Sigmoid colon (tissue), 4 donors: ENCODE measurements around the genes MBTD1 and NOG.

GRCh38 chr17:51259897-51260662, at the start of gene MBTD1:
MBTD1 (minus strand) TSS chr17:51260049.
- PRO-cap = unidirectional peak, minus-strand start at chr17:51260073; unidirectional peak, plus-strand start at chr17:51260581
- RAMPAGE, long total RNA, 4 experiments = start-site peak on the plus strand in 4 of 4 experiments, at chr17:51260528-51260582 at its widest, 22 to 178 reads per replicate; start-site peak on the minus strand in 4 of 4 experiments, at chr17:51260012-51260076 at its widest, 28 to 148 reads per replicate

- PRO-cap = no peak
- RAMPAGE, long total RNA, 4 experiments = no peak in any of the 4 experiments
Observed at GRCh38 chr17:53924563-53924900, 101.8 kb downstream of the KIF2B start.

DNA sequence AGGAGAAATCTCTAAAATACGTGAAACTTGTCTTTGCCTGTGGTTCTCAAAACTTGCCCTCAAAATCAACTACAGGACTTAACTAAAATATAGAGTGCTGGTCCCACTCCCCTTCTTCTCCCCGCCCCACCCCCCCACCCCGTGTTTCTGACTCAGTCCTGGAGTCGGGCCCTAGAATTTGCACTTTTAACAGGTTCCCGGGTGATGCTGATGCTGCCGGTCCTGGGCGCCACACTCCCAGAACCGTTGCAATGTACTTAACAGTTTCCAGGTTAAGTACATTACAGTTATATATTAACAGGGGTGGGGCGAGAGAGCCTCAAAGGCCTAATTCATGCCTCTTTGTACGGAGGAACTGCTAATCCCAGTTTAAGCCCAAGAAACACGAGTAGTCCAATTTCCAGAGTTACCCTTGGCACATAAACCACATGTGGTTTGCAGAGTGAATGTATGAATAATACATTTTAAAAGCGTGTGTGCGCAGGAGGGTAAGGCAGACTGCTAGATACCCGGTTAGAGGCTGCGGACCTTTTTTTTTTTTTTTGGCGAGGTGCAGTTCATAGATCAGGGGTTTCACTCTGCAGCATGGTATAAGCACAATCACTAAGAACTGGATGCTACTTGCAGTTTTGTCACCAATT, 866 bp downstream of the COX11 start:
- PRO-cap = no peak
- RAMPAGE, long total RNA, 4 experiments = no peak in any of the 4 experiments

GRCh38 chr17:55068701-55069188, 100.2 kb downstream of the STXBP4 start:
- PRO-cap = no peak
- RAMPAGE, long total RNA, 4 experiments = no peak in any of the 4 experiments

DNA sequence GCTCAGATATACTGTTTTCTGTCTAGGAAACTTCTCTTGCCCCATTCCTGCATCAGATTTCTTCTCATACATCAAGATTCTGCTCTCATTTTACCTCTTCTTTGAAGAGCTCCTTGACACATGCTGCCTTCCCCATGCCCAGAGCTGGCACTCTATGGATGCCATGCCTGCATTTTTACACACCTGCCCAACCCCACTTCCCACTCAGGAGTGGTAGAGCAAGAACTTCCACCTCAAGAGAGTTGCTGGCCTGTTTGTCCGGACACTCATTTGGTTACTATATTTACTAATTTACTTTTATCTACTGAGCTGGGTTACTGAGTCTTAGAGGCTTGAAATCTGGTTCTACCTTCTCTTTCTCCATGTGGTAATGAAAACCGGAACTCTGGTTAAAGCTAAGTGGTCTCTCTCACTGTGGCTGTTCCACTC, 98.2 kb upstream of the HLF start:
- PRO-cap = no peak
- RAMPAGE, long total RNA, 4 experiments = no peak in any of the 4 experiments

DNA sequence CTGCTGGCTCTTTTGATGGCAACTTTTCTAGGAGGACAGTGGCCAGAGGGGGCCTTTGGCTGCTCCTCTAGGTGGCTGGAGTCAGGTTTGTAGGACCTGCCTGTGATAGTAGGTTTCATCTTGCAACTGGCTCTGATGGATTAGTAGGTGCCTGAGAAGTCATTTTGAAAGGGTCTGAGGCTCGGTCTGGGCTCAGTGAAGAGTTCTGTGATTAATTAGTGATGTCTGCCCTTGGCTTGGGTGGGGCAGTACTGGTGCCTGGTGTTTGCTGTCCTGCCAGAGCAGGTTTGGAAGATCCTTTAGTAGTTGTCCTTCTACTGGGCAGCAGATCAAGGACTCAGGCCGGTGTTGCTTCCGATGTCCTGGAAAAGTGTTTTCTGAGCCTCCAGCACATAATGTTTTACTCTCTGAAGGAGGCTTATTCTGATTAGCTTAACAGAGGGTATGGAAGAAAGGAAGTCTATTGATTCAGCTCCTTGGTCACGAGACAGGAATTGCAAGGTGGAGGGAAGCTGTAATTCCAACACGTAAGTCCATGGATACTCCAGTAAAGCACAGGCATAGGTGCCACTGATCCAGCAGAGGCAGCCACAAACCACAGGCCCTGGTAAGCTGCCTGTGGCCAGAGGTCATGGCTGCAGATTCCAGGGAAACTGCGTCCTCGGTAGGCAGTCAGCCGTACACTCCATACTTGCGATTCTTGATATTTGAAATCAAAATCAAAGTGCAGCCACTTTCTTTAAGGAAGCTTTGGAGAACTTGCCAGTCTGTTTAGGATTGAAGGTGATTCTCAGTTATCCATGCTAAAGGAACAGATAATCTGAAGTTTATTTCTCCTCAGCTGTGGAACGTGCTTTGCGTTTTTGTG, 18.6 kb downstream of the HLF start:
- PRO-cap = no peak
- RAMPAGE, long total RNA, 4 experiments = no peak in any of the 4 experiments

DNA sequence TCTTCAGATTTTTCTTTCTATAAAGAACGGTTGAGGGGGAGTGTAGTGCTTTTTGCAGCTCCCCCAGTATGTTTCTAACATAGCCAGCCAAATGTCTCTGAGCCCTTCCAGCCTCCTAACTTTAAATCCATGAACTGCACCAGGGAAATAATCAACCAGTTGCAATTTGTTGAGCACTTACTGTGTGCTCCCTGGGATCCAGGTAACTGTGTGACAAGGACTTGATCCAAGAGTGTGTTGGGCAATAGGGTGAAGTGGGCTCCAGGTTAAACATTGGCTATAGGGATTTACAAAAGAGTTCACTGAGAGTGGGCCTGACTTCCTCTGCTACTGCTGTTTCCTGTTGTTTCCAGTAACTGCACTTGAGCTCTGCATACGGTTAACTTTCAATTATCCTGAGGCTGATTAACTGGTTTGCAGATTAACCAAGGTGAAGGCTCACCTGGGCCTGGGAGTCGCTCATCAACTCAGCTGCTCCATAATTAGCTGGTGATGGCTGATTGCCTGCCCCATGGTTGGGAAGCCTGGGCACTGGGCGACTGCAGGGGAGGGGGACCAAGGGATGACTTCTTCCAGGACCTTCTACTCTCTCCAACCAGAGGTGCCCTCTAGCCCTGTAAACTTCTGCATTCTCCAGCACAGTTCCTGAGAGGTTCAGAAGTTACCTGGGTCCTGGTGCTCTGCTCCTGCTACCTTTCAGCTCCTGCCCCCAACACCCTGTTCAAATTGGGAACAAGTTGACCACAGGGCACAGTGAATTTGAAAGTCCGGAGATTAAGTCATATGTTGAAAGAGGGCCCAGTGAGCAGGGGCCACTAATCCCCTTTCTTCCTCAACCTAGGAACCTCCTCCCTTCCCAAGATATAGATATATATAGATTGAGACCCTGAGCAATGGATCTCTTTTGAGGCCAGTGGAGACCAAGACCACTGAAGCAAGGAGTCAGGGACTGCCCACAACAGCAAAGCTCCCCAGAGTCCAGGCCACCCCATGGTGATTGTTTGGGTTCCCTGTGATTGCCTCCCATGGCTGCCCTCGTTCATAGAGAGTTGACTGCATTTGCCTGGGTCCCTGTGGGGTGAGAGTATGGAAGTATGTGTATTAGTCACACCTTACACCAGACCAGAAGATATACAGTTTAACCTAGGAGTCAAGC, 19.7 kb downstream of the HLF start:
- PRO-cap = no peak
- RAMPAGE, long total RNA, 4 experiments = no peak in any of the 4 experiments

DNA sequence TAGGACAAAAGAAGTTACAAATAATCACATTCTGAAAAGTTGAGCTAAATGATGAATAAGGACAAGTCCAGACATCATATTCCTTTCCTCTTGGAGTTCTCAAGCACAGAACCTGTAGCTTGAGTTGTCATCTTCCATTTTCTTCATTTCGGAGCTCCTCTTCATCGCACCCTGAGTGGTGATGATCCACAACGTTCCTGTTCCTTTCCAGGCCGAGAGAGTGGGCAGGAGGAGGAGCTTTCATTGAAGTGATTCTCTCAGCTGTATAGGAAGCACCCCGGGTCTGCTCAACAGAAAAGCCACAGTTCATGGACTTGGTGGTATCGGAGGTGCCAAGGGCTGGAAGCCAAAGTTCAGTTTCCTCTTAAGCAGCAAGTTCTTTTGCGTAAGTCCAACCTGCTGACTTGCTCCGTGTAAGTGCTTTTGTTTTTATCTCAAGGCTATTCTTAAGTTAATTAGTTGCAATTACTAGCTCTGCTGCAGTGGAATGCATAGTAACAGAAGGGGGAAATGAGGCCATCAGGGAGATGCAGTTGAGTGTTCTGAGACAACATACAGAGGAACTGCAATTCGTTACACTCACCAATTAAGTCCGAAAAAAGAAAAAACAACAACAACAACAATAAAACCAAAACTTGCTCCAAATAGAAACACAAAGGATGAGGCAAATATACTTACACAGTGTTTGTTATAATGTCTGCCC, 45.0 kb upstream of the MMD start:
- PRO-cap = no peak
- RAMPAGE, long total RNA, 4 experiments = no peak in any of the 4 experiments

DNA sequence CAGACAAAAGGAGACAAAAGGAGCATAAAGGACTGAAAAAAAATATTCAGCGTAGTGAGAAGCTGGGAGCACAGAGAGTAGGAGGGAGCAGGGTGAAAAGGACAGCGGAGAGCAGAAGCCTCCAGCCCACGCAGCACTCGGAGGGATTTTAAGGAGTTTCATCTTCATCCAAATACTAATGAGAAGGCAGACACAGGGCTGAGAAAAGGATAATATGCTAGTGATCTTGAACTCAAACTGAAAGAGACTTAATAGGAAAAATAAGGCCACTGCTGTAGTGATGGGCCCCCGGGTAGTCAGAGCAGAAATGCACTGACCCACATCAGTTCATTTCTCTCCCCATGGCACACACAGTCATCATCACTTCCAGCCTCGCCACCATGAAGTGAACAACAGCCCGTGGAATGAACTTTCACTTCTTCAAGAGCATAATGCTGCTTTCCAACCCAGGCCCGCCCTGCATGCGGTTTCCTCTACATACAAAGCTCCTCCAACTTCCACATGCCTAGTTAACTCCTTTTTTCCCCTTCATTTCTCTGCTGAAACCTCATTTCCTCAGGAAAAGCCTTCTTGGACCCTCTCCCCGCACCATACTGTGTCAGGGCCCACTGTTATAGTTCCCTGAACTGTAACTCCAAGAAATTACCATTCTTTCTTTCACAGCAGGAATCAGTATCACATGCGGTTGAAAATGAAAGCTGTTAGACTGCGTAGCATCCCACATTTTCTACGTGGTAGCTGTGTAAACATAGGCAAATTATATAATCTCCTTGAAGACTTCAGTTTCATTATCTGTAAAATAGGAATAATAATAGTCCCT, 145.6 kb downstream of the TMEM100 start:
- PRO-cap = no peak
- RAMPAGE, long total RNA, 4 experiments = no peak in any of the 4 experiments

- PRO-cap = no peak
- RAMPAGE, long total RNA, 4 experiments = no peak in any of the 4 experiments
Observed at GRCh38 chr17:55727956-55728207, 5.2 kb upstream of the TMEM100 start.

DNA sequence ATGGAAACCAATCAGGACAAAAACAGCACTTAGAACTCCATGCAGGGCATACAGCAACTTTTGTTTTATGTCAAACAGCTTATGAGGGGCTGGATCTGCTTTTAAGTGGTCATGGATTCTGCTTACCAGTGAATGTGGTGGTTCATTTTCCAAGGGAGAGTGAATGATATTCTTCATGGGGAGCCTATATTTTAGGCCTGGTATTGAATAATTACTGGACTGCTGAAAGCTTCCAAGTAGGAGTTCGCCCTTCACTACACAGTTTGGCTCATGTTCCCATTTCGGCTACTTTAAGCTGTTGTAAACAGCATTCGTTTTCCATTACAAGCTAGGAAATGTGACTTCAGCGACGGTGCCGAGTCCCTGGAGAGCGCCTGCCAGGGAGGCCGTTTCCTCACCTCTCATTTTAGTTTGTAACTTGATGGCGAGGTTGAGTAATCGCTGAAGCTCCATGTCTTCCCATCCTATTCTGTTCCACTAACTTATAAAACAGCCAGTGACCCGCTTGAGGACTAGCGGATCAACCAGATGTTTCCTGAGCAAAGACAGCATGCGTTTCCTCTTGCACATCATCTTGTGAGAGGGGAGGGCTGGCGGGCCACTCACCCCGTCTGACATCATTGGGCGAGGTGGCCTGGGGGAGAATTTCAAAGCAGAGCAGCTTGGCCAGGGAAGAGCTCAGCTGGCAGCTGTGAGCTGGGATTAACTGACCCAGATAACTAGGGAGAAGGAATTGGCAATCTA, 32.8 kb downstream of the PCTP start:
- PRO-cap = no peak
- RAMPAGE, long total RNA, 4 experiments = no peak in any of the 4 experiments

DNA sequence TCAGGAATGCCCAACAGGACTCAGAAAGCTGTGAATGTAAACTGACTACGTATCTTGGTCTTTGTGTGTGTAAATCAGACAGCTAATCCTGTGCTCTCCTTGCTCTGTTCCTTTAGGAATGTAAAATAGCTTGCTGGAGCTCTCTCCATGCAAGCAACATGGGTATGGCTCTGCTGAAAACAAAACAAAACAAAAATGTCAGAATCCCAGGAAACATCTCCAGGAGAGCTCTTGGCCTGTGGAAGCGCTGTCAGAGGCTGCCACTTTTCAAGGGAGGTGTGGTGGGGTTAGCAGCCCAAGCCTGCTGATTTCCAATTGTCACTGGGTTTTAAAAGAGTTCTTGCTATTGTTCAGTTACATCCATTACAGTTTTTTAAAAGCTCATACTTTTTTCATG, 161.7 kb upstream of the NOG start:
- PRO-cap = no peak
- RAMPAGE, long total RNA, 4 experiments = no peak in any of the 4 experiments

DNA sequence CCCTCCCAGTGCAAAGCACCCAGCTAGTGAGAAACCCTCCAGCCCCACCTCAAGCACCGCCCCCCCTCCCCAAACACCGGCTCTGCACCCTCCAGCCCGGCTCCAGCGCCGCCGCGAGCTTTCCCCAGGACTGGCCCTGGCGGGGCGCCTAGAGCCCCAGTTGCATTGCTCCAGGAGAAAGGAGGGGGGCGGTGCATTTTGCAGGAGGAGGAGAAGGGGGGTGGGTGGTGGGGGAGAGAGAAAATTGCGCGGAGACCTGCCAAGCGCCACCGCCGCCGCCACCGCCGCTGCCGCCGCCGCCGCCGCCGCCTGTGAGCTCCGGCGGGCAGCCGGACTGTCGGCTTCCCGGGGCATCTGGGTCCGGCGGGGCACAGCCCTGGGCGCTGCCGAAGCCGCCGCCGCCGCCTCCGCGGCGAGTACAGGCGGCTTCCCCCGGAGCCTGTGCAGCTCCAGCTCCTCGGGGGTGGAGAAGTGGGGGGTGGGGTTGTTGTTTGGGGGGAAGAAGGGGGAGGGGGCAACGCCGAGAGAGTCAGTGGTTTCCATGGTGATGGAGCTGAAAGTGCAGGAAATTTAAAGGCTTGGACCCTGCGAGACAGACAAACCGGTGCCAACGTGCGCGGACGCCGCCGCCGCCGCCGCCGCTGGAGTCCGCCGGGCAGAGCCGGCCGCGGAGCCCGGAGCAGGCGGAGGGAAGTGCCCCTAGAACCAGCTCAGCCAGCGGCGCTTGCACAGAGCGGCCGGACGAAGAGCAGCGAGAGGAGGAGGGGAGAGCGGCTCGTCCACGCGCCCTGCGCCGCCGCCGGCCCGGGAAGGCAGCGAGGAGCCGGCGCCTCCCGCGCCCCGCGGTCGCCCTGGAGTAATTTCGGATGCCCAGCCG, at the start of gene NOG:
NOG (plus strand) TSS at position 599 of the 877 bp plus-strand sequence.
- PRO-cap = unidirectional peak, plus-strand start at position 731 of the sequence
- RAMPAGE, long total RNA, 4 experiments = no peak in any of the 4 experiments

- PRO-cap = no peak
- RAMPAGE, long total RNA, 4 experiments = no peak in any of the 4 experiments
Observed at GRCh38 chr17:56599625-56599879, 6.1 kb downstream of the NOG start.

DNA sequence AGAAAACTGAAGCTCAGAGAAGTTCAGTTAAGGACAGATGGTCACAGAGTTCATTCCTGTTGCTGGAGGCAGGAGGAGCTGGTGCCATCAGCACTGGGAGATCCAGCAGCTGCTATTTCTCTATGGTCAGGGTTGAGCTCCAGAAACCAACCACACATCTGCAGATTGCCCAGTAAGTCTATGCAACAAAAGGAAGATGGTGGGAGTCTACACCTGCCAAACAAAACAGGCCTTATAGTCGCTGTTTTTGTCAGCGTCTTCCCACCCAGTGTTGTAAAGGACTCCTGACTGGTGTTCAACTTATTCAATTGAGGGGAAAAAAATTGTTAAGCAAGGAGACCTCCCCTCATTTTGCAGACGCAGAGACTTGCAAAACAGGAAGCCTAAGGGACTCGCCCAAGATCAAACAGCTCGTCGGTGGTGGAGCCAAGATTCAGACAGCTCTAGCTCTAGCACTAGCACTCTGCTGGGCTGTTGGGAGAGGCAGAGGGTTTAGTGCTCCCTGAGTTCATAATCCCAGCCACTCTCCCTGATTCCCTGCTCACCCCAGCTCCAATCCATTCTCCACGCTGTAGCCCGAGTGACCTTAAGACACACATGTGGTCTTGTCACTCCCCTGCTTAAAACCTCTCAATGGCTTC, 9.0 kb downstream of the NOG start:
- PRO-cap = no peak
- RAMPAGE, long total RNA, 4 experiments = no peak in any of the 4 experiments

DNA sequence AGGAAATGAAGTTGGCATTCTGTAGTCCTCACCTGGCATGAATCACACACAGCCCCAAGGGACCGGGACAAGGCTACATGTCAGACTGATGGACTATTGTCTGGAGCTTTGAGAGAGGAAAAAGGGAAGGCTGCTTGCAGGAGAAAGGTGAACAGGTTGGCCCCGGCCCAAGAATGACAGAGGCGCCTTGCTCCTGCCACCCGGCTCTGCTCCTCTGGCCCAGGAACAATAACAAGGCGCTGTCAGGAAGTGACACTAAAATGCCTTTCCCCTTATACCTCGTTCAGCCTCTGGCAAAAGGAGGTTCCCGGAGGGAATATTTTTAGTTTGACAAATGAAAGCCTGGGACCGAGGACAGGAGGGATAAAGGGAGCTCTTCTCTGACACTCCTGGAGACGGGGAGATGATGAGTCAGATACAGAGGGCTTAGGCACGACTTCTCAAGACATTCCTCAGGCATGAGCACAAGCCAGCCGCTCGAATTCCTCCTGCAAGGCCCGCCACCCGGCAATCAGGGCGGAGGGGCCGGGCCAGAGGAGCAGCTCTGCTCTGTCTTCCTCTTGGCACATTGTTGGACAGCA, 105.8 kb downstream of the NOG start:
- PRO-cap = no peak
- RAMPAGE, long total RNA, 4 experiments = no peak in any of the 4 experiments

DNA sequence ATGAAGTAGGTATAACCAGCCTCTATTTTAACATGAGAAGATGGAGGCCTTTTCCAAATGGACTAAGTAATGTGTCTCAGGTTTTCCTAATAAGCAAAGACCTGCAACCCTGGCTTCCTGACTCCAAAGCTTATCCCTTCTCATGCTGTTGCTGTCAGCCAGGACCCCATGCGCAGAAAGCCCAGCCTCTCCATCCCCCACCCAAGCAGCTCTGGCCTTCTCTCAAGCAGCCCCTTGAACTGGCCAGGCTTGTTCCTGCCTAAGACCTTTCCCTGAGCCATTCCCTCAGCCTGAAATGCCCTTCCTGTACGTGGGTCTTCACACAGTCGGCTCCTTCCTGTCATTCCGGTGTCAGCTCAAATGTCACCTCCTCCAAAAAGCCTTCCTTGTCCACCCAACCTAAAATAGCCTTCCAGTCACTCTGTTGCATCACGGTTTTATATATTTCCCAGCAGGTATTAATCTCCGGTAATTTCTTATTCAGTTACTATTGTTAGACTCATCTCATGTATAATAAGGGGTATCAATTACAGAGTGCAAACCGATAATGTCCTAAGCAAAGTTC, 51.9 kb downstream of the C17orf67 start:
- PRO-cap = no peak
- RAMPAGE, long total RNA, 4 experiments = no peak in any of the 4 experiments

DNA sequence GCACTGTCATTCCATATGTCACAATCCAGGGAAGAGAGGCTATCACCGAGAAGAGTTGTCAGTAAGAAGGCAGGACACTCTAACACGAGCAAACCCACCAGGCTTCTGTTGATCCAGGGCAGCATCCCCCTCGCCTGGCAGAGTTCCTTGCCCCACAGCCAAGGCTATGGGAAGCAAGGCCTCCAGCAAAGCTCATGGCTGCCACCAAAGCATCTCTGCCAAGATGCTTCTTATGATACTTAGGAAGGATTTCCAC, 23.2 kb downstream of the TRIM25 start:
- PRO-cap = no peak
- RAMPAGE, long total RNA, 4 experiments = no peak in any of the 4 experiments

DNA sequence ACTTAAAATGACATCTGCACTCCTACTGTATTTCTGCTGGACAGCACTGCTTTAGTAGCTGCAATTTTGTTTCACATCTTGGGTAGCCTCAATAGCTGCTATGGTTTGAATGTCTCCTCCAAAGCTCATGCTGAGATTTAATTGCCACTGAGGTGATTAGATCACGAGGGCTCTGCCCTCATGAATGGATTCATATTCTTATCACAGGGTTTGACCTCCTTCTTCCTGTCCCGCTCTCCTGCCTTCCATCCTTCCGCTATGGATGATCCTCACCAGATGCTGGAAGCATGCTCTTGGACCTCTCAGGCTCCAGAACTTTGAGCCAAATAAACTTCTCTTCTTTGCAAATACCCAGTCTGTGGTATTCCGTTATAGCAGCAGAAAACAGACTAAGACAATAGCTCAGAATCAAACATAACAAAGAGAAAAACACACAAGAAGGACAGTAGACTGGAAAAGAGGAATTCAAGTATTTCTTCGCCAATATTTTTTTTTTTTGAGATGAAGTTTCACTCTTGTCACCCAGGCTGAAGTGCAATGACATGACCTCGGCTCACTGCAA, 7.8 kb downstream of the TRIM25 start:
- PRO-cap = no peak
- RAMPAGE, long total RNA, 4 experiments = no peak in any of the 4 experiments

- PRO-cap = no peak
- RAMPAGE, long total RNA, 4 experiments = no peak in any of the 4 experiments
Observed at GRCh38 chr17:57032217-57032730, 52.8 kb upstream of the AKAP1 start.